Metastatic Liver Carcinoma in the Lung (tissue), 2 donors: ENCODE data around the genes GPR32, IGLON5 and ETFB.

GRCh38 chr19:50717866-50718881 lies 1.4 kb downstream of the SHANK1 start:
- PRO-cap, 2 experiments, result no peak in any of the 2 experiments

- PRO-cap, 2 experiments, result no peak in any of the 2 experiments
Measured at GRCh38 chr19:50770227-50770650, at the start of gene GPR32. TSS of gene GPR32 (plus strand) at chr19:50770464.

DNA sequence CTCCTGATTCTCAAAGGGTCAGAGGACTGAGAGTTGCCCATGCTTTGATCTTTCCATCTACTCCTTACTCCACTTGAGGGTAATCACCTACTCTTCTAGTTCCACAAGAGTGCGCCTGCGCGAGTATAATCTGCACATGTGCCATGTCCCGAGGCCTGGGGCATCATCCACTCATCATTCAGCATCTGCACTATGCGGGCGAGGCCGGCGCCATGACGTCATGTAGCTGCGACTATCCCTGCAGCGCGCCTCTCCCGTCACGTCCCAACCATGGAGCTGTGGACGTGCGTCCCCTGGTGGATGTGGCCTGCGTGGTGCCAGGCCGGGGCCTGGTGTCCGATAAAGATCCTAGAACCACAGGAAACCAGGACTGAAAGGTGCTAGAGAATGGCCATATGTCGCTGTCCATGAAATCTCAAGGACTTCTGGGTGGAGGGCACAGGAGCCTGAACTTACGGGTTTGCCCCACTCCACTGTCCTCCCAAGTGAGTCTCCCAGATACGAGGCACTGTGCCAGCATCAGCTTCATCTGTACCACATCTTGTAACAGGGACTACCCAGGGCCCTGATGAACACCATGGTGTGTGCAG lies 2.8 kb upstream of the KLK2 start:
- PRO-cap, 2 experiments, result no peak in any of the 2 experiments

DNA sequence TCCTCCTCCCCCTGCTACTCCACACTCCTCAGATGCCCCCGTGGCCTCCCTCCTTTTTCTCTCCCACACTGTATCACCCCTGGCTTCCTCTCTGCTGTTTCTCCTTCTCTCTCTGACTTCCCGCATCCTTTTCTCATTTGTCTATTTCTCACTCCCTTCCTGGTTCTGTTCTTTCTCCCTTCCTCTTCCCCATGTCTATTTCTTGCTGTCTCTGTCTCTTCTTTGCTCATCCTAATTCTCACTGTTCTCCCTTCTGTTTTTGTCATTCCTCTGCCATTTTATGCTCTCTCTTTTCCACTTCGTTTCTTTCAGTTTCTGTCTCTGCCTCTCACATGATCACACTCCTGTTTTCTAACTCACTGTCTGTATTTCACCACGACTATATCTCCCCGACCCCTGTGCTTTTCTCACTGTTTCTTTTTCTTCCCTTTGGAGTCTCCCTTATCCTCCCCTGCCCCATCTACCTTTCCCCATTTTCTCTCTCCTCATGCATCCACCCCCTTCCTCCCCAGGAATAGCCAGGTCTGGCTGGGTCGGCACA lies 2.8 kb downstream of the KLK2 start:
- PRO-cap, 2 experiments, result no peak in any of the 2 experiments

DNA sequence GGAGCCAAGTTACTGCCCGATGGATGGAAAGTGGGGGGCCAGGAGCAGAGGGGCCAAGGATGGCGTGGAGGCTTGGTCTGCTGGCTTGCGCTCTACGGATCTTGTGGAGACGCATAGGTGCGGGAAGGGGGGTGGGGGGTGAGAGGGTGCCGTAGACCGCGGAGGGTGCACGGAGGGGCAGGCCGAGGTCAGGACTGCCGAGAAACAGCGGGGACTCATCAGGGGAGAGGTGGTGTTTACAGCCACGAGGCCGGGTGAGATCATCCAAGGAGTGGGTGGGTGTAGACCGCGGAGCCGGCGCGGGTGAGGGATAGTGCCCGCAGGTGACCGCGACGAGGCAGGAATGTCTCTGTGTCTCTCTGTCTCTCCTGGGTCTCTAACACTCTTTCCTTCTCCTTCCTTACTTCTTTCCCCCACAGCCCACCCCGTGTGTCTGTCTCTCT lies 1.5 kb upstream of the KLK4 start:
- PRO-cap, 2 experiments, result no peak in any of the 2 experiments

DNA sequence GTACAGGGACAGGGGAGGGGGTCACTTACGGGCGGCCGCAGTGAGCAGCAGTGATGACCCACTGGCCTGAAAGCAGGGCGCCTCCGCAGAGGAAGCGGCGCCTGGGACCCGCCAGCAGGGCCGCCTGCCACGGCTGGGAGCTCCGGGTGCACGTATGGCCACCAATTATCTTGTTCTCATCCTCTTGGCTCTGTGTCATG lies 1.3 kb downstream of the KLK14 start:
- PRO-cap, 2 experiments, result no peak in any of the 2 experiments

DNA sequence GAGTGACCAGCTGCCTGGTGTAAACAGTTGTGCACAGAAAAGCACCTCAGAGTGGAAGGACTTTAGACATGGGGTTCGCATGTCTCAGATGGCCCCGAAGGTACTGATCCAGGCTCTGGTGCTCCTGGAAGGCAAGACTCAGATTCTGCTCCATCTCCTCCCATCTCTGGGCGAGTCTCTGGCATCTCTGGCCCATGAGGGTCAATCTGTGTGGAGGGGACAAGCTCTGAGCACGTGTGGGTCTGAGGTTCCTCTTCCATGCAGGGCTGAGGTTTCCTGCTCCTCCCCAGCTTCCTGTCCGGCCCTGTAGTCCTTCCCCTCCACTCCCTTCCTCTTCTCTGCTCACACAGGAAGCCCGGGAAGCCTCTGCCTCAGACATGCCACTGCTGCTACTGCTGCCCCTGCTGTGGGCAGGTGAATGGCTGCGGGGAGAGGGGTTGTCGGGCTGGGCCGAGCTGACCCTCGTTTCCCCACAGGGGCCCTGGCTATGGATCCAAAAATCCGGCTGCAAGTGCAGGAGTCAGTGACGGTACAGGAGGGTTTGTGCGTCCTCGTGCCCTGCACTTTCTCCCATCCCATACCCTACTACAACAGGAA lies 14.1 kb upstream of the CD33 start:
- PRO-cap, 2 experiments, result no peak in any of the 2 experiments

DNA sequence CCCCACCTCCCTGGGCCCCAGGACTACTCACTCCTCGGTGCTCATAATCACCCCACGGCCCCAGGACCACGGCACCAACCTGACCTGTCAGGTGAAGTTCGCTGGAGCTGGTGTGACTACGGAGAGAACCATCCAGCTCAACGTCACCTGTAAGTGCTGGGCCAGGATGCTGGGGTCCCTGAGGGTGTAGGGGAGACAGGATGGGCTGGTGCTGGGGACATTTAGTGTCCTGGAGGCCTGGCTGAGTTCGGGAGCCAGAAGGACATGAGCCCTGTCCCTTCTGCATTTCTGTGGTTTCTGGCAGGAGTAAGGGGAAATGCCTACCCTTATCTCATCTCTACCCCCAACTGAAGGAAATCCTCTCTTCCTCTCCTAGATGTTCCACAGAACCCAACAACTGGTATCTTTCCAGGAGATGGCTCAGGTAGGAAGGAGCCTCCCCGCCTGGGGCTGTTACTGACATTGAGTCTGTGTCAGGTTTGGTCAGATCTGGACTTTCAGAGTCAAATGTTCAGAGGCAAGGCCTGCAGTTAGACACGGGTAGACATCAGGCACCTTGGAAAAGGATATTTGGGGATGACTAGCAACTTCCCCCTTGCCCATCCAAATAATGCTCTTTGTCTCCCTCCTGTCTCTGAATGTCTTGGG lies 1.2 kb downstream of the CD33 start:
- PRO-cap, 2 experiments, result no peak in any of the 2 experiments

GRCh38 chr19:51237732-51238591 lies 12.9 kb upstream of the SIGLECL1 start:
- PRO-cap, 2 experiments, result no peak in any of the 2 experiments

DNA sequence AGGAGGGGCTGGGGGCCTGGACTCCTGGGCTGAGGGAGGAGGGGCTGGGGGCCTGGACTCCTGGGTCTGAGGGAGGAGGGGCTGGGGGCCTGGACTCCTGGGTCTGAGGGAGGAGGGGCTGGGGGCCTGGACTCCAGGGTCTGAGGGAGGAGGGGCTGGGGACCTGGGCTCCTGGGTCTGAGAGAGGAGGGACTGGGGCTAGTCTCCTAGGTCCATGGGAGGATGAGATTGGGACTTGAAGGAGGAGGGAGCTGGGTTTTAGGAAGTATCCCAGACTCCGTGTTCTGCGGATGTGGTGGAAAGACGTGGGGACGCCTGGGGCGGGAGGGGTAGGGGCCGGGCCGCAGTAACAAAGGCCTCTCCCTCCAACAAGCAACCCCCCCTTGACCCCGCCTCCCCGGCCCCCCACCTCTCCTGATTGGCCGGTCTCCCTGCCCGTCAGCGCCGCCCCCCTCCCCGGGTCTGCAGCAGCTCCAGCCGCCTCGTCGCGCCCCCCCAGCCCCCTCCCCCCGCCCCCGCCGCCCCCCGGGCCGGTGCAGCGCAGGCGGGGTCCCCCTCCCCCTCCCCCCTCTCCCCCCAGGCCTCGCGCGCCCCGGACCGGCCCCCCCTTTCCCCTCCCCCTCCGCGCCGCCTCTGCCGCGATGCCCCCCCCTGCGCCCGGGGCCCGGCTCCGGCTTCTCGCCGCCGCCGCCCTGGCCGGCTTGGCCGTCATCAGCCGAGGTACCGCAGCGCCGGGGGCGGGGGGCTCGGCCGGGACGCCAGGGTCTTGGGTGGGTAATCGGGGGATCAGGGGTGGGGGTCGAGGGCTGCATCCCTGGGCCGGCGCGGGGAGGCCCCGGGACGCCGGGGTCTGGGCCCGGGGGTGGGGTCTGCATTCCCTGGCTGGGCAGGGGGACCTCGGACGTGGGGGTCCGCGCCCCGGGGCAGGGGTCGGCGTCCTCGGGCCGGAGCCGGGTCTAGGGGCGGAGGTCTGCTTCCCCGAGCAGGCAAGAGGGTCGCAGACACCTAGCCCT lies at the start of gene IGLON5:
IGLON5 (plus strand) TSS at position 438 of the 1,013 bp plus-strand sequence.
- PRO-cap, 2 experiments, result no peak in any of the 2 experiments

DNA sequence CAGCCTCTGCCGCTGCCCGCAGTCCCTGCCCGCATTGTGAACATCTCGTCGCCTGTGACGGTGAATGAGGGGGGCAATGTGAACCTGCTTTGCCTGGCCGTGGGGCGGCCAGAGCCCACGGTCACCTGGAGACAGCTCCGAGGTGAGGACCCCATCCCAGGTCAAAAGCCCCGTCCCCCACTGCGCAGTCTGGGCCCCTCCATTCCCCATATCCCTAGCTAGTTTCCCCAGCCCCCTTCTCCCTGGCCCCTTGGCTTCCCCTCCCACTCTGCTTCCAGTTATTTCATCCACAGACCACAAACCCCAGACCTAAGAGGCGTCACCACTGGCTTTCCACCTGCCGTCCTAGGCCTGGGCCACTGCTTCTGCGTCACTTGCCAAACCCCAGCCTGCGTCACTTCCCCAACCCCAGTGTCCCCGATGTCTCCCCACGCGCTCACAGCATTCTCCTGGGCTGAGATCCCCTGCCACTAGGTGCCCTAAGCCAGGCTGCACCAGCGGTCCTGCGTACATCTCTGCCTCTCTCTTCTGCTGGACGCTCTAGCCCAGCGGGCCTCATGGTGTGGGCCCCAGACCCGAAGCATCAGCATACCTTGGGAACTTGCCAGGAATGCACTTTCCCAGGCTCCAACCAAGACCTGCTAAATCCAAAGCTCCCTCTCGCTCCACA lies 14.0 kb downstream of the IGLON5 start:
- PRO-cap, 2 experiments, result no peak in any of the 2 experiments

- PRO-cap, 2 experiments, result no peak in any of the 2 experiments
Measured at GRCh38 chr19:51347448-51347978, 5.6 kb upstream of the VSIG10L start.

- PRO-cap, 2 experiments, result no peak in any of the 2 experiments
Measured at GRCh38 chr19:51365223-51365410, 1.1 kb downstream of the ETFB start.

GRCh38 chr19:51366217-51367287 lies at the start of gene ETFB:
TSS of gene ETFB (minus strand) at chr19:51366388.
- PRO-cap, 2 experiments, result peak in 2 of 2 experiments; most common plus-strand start chr19:51366588 (in 1); most common minus-strand start chr19:51366345 (in 2)

- PRO-cap, 2 experiments, result no peak in any of the 2 experiments
Measured at GRCh38 chr19:51549538-51550392, 18.3 kb upstream of the SIGLEC6 start.

GRCh38 chr19:51593833-51595017 lies 23.1 kb downstream of the ZNF175 start:
- PRO-cap, 2 experiments, result peak in 2 of 2 experiments; most common plus-strand start chr19:51594566 (in 1); most common minus-strand start chr19:51594368 (in 2)

GRCh38 chr19:51651533-51652057 lies 5.0 kb upstream of the SIGLEC14 start:
- PRO-cap, 2 experiments, result no peak in any of the 2 experiments

DNA sequence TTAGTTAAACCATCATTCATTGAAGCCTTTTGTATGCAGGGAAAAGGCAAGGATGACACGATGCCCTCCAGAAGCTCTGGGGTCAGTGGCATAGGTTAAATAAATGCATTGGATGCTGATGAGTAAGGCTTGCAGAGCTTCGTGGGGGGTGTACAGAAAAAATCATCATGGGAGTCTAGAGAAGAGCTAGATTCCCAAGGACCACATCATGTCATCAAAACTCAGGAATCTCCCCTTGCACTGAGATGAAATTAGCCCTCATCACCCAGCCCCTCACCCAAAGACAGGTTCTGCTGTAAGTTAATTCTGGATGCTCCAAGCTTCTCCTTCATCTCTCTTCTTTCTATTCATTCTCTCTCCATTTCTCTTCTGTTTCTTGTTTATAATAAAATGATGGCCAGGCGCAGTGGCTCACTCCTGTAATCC lies 8.2 kb downstream of the FPR1 start:
- PRO-cap, 2 experiments, result no peak in any of the 2 experiments

DNA sequence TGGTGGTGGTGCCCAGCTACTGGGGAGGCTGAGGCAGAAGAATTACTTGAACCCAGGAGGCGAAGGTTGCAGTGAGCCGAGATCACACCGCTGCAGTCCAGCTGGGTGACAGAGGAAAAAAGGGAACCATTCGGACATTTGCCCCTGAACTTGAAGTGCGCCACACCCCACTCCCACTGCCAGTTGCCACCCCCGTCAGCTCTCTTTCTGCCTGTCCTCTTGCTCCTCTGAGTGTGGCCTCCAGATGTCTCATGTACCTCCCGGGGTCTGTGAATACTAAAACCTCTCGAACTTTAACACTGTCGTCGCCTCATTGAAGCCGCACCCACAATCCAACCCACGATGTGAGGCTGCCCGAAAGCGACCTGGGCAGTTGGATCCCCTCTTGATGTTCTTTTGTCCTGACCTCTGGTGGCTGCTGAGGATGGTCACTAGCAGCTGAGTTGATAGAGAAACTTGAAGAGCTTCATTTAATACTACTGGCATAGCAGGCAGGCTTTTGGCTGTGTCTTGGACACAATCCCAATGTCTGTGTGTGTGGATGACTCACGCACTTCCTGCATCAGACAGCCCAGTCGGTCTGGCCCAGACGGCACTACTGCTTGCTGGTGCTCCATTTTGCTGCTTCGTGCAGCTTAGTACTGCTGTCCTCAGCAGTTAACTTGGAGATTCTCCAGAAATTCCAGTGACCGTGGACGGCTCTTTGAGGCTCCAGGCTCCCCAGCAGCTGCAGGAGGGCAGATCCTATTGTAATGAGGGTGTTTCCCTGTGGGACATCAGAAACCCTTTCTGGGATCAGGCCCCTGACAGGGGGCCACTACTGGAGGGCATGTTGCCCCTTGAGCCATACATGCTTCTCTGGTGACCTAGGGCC lies 4.3 kb downstream of the FPR3 start:
- PRO-cap, 2 experiments, result peak in 2 of 2 experiments; most common plus-strand start position 565 of the sequence (in 1); most common minus-strand start position 445 of the sequence (in 2)

- PRO-cap, 2 experiments, result no peak in any of the 2 experiments
Measured at GRCh38 chr19:51899811-51900663, 4.8 kb downstream of the ZNF649 start.